Occipital lobe (tissue), 2 donors: ENCODE data around the genes ZG16B, PAQR4, MMP25, ZSCAN10, ZNF75A, NLRC3 and SLX4.

DNA sequence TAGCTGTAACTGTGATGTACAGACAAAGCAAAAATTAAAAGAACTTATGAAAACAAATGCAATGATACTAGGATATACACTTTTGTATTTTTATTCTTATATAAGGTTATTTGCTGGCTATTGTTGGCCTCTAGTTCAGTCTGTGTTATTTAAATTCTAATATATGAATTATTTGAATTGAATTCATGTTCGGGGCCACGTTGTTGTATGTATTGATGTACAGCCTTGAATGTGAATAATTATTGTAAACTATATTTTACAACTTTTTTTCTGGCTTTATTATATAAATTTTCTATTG is 64.9 kb downstream of the PDPK1 start:
- RAMPAGE, long total RNA, result no peak

GRCh38 chr16:2686984-2687917 is 4.9 kb downstream of the KCTD5 start:
- RAMPAGE, long total RNA, result no peak

DNA sequence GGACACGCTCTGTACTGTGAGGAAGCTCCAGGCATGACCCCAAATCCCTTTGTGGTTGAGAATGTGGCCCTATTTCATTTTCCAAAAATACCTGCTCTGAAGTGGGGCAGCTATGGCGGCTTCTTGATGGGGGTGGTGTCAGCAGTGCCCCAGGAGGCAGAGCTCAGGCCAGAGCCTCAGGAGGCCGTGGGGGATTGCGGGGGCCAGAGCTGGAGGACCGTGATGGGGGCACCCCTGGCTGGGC is 16.0 kb downstream of the PRSS27 start:
- RAMPAGE, long total RNA, result no peak

DNA sequence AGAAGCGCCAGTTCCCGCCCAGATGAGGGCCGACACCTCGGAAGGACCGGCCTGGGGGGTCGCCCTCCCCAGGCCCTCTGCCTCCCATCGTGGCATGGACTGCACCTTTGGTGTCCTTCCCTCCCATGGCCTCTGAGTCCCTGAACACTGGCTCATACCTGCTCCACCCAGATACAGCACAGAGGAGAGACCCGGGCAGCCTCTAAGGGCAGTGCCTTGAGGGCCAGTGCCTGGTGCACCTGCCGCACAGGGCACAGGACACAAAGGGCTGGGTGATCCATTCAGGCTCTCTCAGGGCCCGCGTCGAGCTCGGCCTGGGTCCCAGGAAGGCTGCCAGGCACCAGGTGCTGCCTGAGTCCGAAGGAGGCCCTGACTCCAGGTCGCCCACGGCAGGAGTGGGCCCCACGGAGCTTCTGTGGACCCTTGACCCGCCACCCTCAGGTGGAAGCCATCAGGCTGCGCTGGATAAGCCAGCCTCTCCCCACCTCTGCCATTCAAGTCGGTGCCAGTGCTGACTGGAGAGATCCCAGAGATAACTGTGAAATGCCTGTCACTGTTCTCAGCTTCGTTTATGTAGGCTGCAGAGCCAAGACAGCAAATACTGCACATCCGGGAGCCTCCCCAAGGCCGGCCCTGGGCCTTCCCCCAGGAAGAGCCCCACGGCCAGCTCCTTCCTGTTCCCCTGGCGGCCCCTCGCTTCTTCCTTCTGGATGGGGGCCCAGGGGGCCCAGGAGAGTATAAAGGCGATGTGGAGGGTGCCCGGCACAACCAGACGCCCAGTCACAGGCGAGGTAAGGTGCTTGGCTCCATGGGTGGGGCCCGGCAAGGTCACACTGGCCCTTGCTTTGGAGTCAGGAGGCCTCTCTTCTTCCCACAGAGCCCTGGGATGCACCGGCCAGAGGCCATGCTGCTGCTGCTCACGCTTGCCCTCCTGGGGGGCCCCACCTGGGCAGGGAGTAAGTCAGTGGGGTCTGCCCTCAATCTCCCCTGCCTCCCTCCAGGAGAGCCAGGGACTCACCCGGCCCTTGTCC is at the start of gene ZG16B:
ZG16B (plus strand) TSS at position 766 of the 1,031 bp plus-strand sequence.
- RAMPAGE, long total RNA, result no peak

- RAMPAGE, long total RNA, result no peak
Measured at GRCh38 chr16:2907445-2907970, 4.2 kb upstream of the FLYWCH1 start.

- RAMPAGE, long total RNA, result no peak
Measured at GRCh38 chr16:2968756-2969911, at the start of gene PAQR4. Gene PAQR4 (plus strand): TSS chr16:2969348.

- RAMPAGE, long total RNA, result no peak
Measured at GRCh38 chr16:3035821-3036389, 839 bp downstream of the BICDL2 start.

GRCh38 chr16:3046004-3046801 is at the start of gene MMP25:
Gene MMP25 (plus strand): TSS chr16:3046561.
- RAMPAGE, long total RNA, result no peak

DNA sequence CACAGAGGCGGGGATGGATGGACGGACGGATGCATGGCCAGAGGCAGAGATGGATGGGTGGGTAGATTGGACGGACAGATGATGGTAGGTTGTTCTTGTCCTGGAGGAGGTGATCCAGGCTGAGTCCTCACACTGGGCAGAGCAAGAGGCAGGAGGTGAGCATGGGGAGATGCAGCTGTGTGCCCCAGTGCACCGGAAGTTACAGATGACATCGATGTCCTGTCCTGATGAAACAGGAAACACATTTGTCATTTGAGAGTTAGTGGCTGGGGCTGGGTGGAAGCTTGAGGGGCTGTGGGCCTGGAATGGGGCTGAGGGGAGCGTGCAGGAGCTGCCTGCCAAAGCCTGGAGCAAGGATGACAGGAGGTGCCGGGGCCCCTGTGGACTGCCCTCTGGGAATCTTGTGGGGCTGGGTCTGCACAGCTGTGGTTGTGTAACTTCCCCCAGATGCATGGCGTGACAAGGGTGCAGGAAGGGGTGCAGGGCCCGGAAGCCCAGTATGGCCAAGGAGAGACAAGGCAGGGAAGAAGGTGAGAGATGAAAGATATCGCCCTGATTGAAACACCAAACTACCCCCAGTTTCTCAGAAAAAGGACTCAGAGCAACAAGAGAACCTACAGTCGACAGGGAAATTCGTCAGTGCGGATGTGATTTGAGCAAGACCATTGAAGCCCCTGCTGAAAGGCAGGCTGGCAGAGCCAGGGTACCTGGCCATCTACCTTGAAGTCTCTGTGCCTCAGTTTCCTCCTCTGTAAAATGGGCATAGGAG is 8.6 kb downstream of the MMP25 start:
- RAMPAGE, long total RNA, result no peak

GRCh38 chr16:3058632-3059896 is 6.4 kb upstream of the IL32 start:
- RAMPAGE, long total RNA, result no peak

GRCh38 chr16:3069133-3069788 is 3.8 kb downstream of the IL32 start:
- RAMPAGE, long total RNA, result no peak

- RAMPAGE, long total RNA, result no peak
Measured at GRCh38 chr16:3085913-3086366, 13.2 kb downstream of the ZSCAN10 start.

DNA sequence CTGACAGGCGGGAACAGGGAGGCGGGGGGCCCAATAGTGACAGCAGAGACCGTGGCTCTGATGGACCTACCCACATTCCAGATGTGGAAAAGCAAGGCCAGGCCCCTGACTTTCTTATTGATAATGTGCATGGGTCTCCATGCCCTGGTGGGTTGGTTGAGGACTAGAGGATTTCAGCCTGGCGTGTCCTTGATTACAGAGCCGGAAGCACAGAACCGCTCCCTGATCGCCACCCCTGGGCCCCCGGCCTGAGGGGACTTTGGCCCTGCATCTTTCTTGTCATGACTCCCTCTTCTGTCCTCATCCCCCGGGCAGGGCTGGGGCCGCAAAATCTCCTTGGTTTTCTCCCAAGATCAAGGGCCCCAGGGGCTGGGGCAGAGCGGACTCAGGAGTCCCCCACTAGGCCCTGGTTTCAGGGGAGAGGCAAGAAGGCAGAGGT is 12.7 kb downstream of the ZSCAN10 start:
- RAMPAGE, long total RNA, result no peak

DNA sequence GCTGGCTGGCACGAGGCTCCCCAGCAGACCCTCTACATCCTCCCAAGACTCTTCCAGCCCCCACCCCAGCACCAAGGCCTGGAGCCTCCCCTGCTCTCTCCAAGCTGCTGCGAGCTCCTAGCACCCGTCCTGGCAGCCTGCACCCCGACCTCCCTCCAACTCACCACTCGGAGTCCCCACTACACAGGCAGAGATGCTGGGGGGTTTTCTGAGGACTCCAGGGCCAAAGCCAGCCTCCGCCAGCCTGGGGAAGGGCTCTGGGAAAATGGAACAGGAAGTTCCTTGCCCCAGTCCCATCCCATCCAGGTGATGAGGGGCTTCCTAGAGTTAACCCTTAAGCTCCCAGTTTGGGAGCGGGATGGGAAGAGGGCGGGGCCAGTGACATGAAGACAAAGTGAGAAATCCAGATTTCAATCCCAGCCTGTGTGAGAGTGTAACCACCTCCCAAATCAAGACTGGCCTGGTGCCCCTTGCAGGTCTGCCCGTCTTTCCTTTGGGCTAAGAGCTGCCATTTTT is at the start of gene ZSCAN10:
ZSCAN10 (minus strand) TSS at position 269 of the 516 bp plus-strand sequence.
- RAMPAGE, long total RNA, result no peak

DNA sequence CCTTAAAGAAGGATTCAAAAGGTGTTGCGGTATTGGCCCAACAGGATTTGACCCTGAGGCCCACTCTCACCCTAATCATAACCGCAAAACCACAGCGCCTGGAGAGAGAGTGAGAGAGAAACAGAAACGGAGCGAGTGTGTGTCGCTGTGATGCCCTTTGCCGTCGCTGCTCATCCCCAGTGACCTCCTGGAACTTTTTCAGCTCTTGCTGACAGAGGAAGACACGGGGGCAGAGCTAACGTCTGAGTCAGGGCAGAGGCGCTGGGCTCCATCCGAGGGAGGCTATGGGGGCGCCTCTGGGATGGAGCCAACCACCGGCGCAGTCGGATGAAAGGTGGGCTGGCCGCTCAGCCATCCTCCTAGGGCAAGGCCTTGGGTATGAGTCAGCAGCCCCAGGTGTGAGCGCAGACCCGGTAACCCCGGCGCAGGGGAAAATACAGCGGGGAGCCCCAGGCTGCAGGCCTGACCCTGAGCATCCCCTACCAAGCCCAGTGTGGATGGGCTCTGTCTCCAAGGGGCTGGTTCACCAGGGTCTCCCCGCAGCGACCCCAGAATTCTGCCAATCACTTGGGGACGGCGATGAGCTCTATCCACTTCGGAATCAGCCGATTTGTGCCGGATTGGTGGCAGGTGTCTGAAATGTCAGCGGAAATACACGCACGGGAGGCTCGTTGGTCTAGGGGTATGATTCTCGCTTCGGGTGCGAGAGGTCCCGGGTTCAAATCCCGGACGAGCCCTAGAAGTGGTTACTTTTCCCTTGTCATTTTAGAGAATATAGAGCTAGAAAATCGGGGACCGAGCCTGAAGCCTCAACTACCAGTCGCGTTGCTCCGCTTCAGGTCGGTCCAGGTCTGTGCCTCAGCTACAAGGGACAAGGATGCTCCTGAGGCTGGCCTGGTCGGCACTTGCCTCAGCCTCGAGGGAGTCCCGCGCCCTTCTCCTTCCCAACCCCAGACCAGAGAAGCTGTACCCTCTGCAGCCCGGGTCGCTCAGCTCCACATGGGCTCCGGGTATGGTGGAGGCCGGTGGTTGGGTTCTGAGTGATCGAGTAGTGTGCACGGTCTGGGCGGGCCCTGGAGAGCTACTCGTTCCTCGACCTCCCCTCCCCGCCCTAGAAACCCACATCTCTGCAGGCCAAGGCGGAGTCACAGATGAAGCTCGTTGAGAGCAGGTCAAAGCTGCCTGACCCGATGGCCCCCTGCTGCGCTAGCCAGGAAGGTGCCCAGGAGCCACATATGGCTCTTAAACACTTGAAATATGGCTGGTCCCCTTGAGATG is 37.0 kb downstream of the ZNF213 start:
- RAMPAGE, long total RNA, result no peak

DNA sequence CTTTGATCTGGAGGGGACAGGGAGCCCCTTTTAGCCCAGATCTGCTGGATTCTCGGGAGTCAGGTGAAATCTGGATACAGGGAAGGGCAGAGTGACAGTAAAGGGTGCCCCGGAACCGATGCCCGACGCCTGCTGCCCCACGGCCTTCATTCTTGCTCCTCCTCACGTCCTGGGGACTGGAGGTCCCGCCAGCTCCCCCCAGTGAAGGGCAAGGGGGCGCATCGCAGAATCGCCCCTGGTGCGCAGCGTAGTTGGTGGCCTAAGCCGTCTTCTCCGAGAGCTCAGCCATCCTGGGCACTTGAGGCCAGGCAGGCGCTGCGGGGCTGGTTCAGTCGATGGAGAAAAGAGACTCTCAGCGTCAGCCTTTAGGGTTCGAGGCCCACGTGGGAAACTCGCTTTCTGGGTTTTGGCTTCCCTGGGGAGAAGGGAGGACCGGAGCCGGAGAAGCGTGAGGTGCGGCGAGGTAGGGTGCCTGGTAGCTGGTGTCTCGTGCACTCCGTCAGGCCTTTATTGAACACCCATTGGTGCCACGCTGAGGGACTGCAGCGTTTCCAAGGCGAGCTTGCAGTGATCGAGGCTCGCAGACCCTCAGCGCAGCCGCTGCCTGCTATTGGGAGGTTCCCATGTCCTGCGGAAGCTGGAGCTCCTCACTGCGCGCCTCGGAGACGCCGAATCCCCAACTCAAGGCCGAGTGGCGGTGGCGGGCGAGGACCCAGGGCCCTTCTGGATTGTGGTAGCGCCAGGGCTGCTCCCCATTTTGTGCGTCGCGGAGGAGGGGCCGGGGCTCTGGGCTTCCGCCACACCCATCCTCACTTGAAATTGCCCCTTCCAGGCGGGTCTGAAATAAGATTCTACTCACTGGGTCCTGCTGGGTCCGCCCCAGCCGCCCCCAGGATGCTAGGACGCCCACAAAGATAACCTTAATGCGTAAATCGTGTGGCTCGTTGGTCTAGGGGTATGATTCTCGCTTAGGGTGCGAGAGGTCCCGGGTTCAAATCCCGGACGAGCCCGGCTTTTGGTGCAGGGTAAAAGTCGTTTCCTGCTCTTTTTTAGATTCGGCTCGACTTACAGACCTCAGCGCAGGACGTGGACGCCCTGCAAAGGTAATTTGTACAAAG is 45.9 kb downstream of the ZNF200 start:
- RAMPAGE, long total RNA, result no peak

GRCh38 chr16:3304850-3306200 is at the start of gene ZNF75A:
Gene ZNF75A (plus strand): TSS chr16:3305497.
- RAMPAGE, long total RNA, result start-site peak on the minus strand at chr16:3305249-3305347, 98 and 25 reads in 2 replicates; start-site peak on the minus strand at chr16:3305411-3305467, 163 and 158 reads in 2 replicates

GRCh38 chr16:3577113-3577800 is at the start of gene NLRC3:
Gene NLRC3 (minus strand): TSS chr16:3577403.
- RAMPAGE, long total RNA, result no peak

- RAMPAGE, long total RNA, result start-site peak on the minus strand at chr16:3611542-3611629, 58 and 63 reads in 2 replicates
Measured at GRCh38 chr16:3611351-3612286, at the start of gene SLX4. Gene SLX4 (minus strand): TSS chr16:3611606.

- RAMPAGE, long total RNA, result no peak
Measured at GRCh38 chr16:3662554-3663786, 8.5 kb downstream of the DNASE1 start.